ENCODE results near the genes TTPAL and PABPC1L.

- PRO-cap, 2 experiments, result no peak in any of the 2 experiments
These were observed 28.1 kb downstream of the TOX2 start for GRCh38 chr20:43942686-43943144.

DNA sequence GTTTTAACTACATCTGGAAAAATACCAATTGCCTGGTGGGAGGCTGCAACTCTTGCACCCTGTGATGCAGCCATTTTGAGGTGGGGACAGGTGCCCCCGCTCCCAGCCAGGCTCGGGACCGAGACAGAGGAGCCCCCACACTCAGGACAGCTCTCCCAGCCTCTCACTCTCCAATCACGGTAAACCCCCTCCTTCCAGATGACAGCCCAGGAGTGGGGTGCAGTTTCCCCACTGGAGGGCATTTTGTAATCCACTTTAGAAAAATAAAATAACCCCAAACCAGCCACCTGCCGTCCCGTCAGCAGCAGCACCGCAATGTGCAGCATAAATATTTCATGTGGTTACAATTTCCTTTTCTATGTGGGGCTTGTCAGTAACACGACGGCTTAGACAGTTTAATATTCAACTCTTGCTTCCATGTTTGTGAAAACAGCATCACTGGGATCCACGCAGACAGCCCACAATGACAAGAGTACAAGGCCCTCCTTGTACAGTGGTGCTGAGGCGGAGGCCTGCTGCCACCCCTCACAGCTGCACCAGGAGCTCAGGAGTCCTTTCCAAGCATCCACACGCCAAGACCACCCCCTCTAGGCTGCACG lies 116.8 kb downstream of the JPH2 start:
- PRO-cap, 2 experiments, result peak in 2 of 2 experiments; most common plus-strand start position 463 of the sequence (in 1); most common minus-strand start position 319 of the sequence (in 2)

- PRO-cap, 2 experiments, result no peak in any of the 2 experiments
These were observed 111.8 kb downstream of the JPH2 start for GRCh38 chr20:44075214-44075556.

GRCh38 chr20:44138847-44139348 lies 48.1 kb downstream of the JPH2 start:
- PRO-cap, 2 experiments, result no peak in any of the 2 experiments

DNA sequence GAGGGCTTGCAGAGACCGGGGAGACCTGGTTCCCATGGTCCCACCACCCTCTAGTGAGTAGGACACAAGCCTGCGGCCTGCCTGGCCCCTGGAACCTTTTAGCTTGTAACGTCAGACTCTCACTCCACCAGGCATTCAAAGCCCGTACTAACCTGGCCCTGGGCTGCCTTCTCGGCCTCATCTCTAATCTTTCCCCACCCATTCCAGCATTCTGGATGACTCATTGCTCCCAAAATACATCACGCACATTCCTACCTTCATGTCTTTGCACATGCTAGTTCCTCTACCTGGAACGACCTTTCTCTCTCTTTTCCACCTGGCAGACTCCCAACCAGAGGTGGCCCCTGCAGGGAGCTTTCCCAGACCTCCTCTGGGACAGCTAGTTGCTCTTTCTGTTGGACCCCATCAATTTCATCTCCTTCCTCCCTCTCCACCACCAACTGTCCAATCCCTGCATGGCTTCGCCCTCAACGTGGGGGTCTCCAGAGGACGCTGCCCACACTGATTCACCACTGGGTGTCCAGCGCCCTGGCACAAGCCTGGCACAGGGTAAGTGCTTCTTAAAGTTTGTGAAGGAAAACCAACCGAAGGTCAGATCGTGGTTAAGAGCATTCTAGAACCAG lies 35.3 kb downstream of the JPH2 start:
- PRO-cap, 2 experiments, result no peak in any of the 2 experiments

DNA sequence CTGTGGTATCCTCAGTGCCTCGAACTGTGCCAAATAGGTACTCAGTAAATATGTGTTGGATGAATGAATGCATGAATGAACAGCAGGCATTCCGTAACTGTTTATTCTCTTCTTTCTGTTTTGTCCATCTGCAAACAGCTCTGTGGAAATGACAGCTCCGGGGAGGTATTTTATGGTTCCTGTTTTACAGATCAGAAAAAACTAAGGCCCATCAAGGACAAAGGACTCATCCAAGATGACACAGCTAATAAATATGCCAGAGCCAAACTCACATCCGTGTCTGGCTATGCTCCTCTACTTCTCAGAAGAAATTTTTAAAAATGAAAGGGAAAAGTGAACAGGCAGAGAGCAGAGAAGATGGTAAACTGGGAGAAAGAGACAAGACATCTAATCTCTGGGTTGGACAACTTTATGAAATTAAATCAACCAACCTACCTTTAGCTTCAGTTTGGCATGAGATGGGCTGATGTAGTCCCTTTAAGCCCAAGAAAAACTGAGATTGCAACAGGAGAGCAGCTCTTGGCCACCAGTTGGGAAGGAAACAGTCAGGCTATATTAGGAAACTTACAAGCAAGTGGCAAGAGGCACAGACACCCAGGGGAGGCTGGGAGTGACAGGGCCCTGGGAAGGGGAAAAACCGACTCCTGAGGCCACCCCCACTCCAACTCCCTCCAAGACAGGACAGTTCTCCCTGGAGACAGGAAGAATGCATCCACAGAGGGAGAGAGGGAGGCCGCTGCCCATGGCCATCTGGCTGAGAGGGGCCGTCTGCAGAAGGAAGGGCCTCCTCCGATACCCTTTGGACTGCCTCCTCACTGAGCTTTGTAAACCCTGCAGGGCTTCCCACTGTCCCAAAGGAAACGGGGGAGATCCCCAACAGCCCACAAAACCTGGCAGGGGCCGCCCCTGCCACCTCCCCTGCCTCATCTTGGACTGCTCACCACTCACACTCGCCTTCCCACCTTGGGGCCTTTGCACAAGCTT lies 20.7 kb downstream of the JPH2 start:
- PRO-cap, 2 experiments, result no peak in any of the 2 experiments

DNA sequence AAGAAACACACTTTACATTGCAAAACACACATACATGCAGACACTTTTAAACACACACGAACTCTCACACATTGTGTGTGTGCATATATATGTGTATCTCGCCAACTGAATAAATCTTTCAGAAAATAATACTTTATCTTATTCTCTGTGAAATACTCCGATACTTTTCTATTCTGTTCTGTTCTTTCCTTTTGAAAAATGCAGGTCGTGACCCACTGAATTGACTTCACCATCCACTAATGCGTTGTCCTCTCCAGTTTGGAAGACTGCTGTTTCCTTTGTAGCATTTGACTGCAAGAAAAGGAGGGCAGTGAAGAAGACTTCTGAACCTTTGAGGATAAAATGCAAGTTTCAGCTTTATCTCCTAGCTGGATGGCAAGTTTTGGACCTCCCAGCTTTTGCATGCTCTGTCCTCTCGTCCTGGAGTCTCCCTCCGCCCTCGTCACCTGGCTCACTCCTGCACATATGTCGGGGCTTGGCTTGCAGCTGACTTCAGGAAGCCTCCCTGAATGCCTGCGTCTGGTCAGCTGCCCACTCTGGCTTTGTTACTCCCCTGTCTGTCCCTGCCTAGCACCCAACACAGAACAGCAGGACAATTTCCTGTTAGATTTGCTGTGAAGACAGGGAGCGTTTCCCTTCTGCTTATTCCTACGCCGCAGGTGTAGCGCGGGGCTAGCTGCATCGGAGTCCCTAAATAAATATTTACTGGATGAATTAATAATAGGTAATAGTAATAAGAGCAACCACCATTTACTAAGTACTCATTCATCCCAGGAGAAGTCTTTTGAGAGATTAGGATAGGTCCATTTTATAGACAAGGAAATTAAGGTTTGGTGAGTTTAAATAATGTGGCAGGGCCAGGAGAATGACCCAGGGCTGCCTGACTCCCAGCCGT lies 5.5 kb downstream of the JPH2 start:
- PRO-cap, 2 experiments, result no peak in any of the 2 experiments

DNA sequence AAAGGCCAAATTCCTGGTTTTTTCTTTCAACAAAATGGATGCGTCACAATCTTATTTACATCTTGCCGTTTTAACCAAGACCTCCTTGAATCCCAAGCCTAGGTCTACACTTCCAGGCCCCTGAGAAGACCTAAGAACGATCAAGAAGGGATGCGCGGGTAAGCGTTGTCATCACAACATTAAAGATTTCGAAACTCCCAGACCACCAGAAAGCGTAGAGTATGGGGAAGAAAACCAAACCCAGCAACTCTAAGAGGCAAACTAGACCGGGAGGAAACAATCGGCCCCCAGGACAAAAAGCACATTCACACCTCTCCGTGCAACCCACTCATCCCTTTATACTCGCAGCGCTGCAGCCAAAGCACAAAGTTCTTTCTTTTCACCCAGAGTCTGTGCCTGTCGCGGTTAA lies 866 bp downstream of the OSER1 start:
- PRO-cap, 2 experiments, result peak in 2 of 2 experiments; most common plus-strand start position 373 of the sequence (in 2); most common minus-strand start position 90 of the sequence (in 1)

- PRO-cap, 2 experiments, result no peak in any of the 2 experiments
These were observed 51.1 kb downstream of the HNF4A start for GRCh38 chr20:44406510-44407174.

- PRO-cap, 2 experiments, result no peak in any of the 2 experiments
These were observed 40.0 kb upstream of the TTPAL start for GRCh38 chr20:44435466-44436245.

DNA sequence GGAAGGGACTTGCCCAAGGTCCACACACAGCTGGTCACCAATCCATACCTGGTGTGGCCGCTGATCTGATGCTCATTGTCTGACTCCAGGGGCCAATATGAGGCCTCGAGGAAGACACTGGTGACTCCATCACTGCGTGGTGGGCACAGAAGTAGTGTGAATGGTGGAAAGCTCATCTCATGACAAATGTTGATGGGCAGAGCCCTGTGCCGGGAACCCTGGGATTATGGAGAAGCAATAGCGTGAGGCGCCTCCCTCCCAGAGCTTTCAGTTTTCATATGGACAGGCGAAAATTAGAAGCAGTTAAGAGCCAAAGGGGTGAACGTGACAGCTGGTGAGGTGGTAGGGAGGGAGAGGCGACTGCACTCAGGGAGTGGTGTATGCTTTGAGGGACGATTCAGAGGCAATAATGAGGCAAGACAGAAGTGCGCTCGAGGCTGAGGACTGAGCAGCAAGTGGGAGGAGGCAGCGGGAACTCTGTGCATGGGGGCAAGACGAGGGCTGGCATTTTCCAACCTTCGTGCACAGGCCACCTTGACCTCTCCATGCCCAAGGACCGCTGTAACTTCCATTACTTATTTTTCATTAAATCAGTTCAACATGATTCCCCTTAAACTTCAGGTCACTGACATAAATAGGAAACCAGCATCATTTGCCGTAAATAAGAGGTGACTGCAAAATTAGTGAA lies 39.2 kb upstream of the TTPAL start:
- PRO-cap, 2 experiments, result no peak in any of the 2 experiments

DNA sequence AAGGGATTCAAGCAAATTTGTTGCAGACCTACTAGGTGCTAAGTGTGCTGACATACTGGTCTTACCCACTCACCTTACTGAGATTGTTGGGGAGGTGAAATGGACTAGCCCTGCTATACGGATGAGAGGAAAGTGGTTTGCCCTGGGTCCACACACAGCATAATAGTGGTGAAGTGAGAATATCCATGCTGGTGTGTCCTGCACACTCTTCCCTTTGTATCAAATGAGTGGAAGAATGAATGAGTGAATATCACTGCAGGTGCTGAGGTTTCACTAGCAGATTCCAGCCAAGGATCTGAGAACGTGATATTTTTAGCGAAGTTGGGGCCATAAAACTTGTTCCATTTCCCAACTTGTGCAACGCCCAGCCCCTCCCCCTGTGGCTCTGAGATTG lies 33.3 kb upstream of the TTPAL start:
- PRO-cap, 2 experiments, result no peak in any of the 2 experiments

GRCh38 chr20:44475710-44476848 lies at the start of gene TTPAL:
TTPAL (plus strand) TSS chr20:44475874.
- PRO-cap, 2 experiments, result peak in 2 of 2 experiments; most common plus-strand start chr20:44475877 (in 2); most common minus-strand start chr20:44475800 (in 2)

- PRO-cap, 2 experiments, result no peak in any of the 2 experiments
These were observed 3.1 kb downstream of the PKIG start for GRCh38 chr20:44585419-44585993.

DNA sequence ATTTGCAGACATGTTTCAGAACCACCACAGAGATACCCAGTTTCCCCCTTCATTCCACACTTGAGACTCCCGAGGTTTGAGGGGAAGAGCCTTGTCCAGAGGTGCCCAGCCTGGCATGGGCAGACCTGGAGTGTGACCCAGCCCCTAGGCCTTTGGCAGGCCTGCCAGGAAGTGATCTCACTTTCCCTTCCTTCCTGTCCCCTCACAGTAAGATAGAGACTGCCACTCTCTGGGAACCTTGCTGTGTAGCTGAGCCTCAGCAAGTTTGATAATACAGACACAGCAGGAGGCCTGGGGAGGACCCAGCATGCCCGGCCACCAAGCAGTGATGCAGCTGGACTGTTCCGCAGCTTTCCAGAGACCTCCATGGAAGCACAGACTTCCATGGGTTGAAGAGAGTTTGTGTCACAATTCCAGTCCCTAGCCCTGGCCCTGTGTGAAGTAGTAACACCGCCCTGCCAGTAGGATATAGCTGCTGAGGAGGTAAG lies 16.1 kb downstream of the PKIG start:
- PRO-cap, 2 experiments, result peak in 2 of 2 experiments; most common plus-strand start position 222 of the sequence (in 2)

DNA sequence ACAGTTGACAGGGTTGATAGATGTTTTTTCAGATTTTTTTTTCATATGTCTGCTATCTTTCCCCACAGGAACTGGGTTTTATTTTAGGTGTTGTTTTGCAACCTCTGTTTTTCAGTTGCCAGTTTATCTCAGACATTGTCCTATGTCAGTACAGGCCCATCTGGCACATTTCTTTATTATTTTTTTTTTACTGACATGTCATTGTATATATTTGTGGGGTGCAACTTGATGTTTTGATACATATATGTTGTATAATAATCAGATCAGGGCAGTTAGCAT lies 28.3 kb downstream of the PKIG start:
- PRO-cap, 2 experiments, result peak in 2 of 2 experiments; most common plus-strand start position 114 of the sequence (in 2)

- PRO-cap, 2 experiments, result no peak in any of the 2 experiments
These were observed 34.3 kb downstream of the PKIG start for GRCh38 chr20:44616592-44617153.

- PRO-cap, 2 experiments, result no peak in any of the 2 experiments
These were observed 31.0 kb downstream of the ADA start for GRCh38 chr20:44620344-44621062.

GRCh38 chr20:44909662-44910536 lies at the start of gene PABPC1L:
PABPC1L (plus strand) TSS chr20:44910060.
- PRO-cap, 2 experiments, result peak in 1 of 2 experiments; most common plus-strand start chr20:44910007 (in 1)

DNA sequence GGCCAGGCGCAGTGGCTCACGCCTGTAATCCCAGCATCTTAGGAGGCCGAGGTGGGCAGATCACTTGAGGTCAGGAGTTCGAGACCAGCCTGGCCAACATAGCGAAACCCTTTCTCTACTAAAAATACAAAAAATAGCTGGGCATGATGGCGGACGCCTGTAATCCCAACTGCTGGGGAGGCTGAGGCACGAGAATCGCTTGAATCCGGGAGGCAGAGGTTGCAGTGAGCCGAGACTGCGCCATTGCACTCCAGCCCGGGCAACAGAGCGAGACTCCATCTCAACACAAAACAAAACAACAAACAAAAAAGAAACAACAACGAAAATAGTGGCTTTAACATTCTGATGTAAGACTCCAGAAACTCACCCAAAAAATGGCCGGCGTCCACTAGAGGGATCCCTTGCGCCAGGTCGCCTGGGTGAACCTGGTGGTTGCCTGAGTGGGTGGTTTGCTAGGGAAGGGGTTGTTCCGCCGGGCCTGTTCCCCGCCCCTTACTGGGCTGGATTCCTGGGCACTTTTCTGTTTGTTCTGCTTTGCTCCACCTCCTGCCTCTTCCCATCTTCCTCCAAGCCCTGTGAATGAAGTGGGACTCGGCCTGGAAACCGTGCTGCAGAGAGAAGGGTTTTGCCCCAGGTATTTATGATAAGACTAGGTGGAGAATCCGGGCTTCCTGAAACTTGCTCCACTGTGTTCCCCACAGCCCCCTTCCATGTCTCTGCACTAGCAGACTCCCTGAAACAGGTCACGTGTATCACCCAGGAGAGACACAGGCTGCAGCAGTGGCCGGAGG lies 1.5 kb downstream of the PABPC1L start:
- PRO-cap, 2 experiments, result no peak in any of the 2 experiments